Pericardium (tissue), 1 donor: ENCODE measurements around a stretch of chr10.

DNA sequence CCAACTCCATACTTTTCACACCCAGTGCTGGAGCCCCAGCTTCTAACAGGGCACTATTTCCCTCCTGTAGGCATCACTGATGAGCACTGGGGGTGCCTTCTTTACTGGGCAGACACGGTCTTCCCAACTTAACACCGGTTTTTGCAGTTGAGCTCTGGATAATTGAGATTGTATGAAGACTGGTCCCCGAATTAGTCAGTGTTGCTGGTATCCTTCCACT is 11.1 kb downstream of the CYP2E1 start:
- RRBS = no CpG with 5 or more reads among the region's 3 CpGs